NB4 (cell line): ENCODE measurements around the gene BTG1.

DNA sequence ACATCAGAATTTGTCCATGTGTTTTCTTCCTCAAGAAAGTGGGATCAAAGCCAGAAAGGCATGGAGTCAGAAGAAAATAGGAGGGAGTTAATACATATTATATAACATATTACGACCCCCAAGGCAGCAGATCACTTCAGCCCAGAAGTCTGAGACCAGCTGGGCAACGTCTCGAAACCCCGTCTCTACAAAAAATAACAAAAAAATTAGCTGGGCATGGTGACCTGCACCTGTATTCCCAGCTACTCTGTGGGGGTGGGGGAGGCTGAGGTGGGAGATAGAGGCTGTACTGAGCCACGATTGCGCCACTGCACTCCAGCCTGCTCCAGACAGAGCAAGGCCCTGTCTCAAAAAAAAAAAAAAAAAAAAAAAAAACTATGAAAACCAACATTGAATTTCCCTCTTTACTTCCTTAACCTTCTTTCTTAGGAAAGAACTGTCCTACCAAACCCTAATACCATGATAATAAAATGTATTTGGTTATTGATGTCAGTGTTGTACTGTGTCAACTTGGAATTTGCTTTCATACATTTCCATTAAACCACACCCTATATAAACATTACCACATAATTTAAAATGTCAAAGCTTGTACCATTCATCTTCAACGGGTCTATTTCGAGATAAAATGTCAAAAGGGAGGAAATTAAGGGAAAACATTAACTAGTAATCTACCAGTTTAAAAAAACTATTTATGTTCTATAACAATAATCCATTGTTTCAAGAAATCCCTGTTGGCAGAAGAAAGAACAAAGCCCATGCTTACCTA is 17.5 kb downstream of the GALNT4 start:
- RRBS = no CpG with 5 or more reads among the region's 8 CpGs

DNA sequence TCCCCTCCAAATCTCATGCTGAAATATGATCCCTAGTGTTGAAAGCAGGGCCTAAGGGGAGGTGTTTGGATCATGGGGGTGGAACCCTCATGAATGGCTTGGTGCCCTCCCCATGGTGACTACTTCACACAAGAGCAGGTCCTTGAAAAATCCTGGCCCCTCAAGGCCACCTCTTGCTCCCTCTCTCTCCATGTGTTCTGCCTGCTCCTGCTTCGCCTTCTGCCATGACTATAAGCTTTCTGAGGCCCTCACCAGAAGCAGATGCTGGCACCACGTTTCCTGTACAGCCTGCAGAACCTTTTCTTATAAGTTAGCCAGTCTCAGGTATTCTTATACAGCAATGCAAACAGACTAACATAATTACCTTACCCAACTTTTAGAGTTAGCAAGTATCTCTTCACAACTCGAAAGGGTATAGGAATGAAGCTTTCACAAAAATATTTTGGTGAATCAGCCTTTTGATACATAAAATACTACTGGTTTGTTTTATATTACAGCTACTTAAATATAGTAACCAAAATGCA is 67.9 kb downstream of the ATP2B1 start:
- RRBS = no CpG with 5 or more reads among the region's 3 CpGs

DNA sequence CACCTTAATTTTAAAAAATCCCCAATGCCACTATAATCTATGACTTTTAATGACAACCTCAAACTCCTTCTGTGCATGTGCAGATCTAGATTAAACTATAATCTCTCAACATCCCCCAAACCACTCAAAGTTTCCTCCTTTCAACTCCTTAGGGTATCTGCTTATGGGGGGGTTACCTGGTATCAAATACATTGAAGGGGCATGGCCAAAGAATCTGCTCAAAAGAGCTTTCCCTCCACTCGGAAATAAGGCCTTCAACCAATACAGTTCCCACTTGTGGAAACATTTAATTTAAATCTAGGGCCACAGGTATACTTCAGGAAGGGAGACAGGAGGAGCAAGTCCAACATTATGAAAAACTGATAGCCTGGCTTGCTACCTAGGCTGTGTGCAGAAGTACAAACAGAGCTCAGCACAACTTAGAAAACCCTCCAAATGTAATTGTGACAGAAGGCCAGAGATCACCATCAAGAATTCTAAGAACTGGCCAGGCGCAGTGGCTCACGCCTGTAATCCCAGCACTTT is 14.3 kb downstream of the ATP2B1 start:
- RRBS = no CpG with 5 or more reads among the region's 3 CpGs

DNA sequence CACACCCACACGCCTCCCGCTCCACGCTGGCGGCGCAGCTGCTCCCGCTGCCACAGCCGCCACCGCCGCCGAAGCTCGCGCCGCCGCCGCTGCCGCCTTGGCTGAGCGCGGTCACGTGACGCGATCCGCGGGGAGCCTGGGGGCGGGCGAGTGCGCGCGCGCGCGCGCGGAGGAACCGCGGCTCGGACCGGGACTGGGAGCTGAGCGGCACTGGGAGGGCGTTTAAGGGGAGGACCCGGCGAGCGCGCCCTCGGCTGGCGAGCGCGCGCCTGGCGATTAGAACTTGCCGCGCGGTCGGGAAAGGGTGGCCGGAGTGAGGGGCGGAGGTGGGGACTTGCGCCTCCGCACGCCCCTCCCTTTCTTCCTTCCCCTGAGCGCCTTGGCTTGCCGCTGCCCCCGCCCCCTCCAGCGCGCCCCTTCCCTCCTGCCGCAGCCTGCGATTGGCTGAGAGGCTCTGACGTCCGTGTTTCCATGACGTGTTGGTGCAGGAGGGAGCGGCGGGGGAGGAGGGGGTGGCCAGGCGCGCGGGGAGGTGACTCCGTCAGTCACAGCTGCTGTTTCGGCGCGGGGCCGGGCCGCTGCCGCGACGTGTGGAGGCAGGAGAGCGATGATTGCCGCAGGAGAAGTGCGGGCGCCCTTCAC is 730 bp upstream of the ATP2B1 start:
- RRBS = 1% methylated on average over 24 of the region's 86 CpGs

DNA sequence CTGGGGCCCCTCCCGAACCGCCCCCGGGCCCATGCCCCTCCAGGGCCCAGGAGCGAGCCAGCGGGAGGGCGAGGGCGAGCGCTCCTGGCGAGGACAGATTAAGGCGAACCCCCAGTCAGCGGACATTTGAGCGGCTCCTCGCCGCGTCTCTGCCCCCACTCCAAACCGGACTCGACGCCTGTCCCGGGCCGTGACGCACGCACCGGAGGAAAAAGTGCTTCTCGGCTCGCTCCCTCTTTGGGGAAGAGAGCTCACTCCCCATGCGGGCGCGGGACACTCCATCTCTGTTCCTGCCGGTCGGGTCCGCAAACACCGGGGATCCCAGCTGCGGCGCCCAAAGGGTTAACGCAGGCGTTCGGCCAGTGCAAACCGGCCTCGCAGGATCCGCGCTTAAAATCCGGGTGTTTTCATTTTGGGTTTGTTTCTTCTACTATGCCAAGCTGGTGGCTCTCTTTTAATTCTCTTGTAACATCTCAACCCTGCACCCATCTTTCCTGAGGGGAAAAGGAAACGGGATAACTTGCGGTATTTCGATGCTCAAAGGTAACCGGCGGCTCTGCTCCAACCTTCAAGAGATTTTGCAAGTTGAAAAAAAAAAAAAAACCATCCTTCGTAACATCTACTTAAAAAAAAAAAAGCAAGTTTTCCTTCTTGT is 1.4 kb upstream of the ATP2B1 start:
- RRBS = 1% methylated on average over 17 of the region's 48 CpGs

DNA sequence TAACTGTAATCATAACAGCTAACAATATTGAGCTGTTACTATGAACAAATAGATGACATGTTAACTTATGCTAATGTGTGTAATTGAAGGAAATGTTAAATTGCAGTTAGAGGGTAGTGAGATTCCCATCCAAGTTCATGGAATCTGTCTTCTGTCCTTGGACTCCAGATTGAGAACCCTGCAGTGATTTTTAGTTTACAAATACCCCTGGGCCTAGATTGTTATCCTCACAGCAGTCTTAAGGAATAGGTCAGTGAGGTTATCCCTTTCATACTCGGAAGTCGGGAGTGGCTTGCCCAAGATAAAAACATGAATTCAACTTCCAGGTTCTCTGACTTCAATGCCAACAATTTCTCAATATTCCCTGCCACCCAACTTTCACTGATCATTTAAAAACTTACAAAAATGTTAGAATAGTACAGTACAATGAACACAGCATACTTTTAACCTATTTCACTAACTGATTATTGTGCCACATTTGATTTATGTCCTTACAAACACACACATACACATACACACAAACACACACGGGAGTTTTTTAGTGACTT is 48.4 kb upstream of the ATP2B1 start:
- RRBS = no CpG with 5 or more reads among the region's 3 CpGs

- RRBS = no CpG with 5 or more reads among the region's 4 CpGs
These were observed 172.1 kb upstream of the ATP2B1 start for GRCh38 chr12:89880760-89881039.

GRCh38 chr12:91225183-91225765 is 42.7 kb upstream of the DCN start:
- RRBS = no CpG with 5 or more reads among the region's 3 CpGs

DNA sequence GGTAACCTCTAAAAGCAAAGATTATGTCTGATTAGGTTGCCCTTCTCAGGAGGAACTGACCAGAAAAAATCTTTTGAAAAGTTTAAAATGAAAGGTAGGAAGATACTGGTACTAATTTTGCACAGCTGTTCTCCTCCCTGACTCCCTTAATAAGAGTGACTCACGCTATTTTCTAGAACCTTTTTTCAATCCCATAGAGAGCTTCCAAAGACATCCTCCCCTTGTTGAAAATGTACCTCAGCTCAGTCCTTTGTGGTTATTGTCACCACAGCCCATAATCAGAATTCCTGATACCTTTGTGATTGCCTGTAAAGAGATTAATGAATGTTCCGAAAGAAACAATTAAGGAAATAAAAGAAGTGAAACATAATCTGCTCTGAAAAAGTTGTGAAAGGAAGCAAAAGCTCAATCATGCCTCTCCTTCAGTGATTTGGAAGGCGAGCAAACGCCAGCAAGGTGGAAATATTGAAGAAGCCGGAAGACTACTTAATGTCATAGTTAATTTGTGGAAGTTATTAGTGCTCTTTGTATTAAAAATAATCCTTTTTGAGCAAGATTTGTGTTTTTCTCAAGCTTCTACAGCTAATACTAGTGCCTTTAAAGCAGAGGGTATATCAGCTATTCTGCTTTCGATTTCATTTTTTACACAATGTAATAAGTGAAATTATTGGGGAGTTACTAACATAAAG is 392.1 kb upstream of the DCN start:
- RRBS = no CpG with 5 or more reads among the region's 6 CpGs

DNA sequence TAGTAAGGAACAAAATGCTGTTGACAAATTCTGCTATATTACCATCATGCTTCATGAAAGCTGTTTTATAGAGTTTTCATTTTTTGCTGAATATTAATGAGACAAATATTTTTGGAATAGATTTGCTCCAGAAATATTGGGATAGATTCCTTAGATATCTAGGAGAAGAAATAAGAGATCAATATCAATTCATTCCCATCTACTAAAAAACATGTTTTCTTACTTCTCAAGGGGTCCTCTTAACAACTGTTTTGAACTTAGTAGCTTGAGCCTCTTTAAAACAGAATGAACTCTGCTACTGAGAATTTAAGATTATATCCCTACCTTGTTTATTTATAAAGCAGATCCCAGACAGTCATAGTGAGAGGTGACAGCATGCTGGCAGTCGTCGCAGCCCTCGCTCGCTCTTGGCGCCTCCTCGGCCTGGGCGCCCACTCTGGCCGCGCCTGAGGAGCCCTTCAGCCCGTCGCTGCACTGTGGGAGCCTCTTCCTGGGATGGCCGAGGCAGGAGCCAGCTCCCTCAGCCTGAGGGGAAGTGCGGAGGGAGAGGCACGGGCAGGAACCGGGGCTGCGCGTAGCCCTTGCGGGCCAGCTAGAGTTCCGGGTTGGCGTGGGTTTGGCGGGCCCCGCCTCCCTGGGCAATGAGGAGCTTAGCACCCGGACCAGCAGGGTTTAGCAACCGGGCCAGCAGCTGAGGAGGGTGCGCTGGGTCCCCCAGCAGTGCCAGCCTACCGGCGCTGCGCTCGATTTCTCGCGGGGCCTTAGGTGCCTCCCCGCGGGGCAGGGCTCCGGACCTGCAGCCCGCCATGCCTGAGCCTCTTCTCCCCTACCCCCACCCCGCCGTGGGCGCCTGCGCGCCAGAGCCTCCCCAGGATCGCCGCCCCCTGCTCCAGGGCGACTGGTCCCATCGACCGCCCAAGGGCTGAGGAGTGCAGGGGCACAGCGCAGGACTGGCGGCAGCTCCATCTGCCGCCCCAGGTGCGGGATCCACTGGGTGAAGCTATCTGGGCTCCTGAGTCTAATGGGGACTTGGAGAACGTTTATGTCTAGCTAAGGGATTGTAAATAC is 451.1 kb upstream of the DCN start:
- RRBS = 84% methylated on average over 4 of the region's 50 CpGs

- RRBS = no CpG with 5 or more reads among the region's 1 CpG
These were observed 367.6 kb downstream of the BTG1 start for GRCh38 chr12:91778080-91778463.

DNA sequence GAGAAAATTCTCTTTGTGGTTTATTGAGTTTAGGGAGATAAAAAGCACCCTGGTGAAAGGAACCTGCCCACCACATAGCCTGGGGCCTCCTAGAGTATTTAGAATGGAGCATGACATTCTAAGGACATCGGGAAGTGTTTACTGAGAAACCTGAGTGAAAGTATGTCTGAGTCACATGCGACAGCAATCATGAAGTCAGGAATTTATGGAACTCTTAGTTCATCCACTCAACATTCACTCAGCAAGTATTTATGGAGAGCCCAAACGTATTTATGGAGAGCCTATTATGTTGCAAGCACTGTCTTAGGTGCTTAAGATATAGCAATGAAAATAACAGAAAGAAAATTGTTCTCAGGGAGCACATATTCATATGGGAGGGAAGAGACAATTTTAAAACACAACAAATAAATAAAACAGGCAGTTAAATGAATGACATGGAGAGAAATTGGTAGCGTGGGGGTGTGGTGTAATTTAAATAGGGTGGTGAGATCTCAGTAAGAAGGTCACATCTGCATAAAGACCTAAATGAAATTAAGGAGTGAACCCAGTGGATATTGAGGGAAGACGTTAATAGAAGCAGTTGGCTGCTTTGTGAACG is 65.0 kb downstream of the BTG1 start:
- RRBS = no CpG with 5 or more reads among the region's 6 CpGs

DNA sequence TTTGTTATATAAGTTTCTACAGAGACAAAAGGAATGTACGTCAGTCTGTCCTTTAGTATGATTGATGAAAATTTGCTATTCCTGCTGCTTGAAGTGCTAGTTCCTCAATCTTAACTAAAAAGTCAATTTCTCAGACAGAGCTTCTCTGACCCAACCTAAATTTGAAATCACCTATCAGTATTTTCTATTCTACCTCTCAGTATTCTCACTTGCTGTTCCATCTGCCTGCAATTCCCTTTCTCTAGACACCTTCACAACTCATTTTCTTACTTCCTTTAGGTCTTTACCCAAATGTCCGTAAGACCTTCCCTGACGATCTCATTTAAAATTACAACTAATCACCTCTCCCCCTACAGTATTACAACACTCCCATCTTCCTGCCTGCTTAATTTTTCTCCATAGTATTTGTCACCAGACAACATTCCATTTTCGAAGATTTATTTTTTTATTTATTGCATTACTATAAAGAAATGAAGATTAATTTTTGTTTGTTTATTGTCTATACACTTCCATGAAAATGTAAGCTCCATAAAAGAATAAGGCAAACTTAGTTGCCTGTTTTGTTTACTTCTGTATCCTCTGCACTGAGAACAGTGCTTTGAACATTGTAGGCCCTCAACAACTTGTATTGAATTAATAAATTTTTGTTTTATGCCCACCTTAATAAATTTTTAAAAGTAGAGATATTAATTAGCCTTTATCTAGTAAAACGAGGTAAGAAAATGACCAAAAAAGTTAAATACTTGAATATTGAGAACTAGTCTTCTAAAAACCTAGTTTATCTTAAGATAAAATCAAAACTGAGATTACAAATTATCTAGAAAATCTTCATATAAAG is 28.9 kb downstream of the BTG1 start:
- RRBS = no CpG with 5 or more reads among the region's 5 CpGs

DNA sequence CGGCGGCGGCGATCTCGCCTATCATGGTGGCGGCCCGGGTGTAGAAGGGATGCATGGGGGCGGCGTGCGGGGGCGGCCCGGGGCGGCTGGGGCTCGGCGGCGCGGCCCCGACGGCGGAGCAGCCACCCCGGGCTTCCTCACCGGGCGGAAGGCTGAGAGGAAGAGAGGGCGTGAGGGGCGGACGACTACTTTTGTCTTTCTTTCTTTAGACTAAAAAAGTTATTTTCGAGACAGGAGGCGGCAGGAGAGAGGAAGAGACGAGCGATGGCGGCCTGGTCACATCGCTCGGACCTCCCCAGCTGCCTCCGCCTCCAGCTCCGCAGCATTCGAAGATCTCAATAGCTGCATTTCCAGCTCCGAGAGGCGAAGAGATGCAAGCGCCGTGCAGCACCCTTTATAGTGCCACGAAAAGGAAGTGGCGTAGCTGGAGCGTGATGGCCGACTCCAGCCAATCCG is at the start of gene BTG1:
BTG1 (minus strand) TSS at position 366 of the 456 bp plus-strand sequence.
- RRBS = 1% methylated on average over 15 of the region's 45 CpGs

DNA sequence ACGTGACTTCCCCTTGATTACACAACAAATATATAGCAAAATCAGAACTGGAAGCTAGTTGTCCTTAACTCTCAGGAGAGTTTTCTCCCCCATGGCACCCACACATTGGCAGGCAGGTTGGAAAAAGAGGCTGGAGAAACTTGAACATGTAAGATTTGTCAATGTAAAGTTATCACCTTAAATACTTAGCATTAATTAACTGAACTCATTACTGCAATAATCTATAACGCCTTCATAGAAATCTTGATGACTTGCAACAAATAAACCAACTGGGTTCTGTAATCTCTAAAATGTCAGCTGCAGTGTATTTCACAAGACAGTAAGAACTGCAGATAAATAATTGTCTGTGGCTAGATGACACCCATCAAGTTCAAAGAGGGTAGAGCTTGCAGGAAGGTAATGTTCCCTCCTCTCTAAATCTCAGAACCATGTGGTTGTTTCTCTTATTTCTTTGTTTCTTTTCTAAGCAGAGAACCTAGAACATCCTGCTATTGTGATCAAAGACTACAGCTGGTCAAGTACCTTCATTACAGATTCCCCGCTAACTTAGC is 252.8 kb upstream of the BTG1 start:
- RRBS = no CpG with 5 or more reads among the region's 3 CpGs

DNA sequence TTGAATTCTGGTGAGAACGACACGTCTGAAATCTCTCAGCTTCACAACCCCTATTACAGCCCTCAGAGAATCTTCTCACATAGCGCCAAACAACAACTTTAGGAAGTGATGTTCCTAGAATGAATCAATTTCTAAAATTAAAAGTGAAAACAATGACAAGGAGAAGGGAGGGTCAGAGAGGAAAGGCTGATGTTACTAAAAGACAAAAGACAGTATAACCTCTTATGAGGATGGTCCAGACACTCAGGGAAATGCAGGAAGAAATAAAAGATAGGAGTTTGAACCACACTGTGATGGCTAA is 270.8 kb upstream of the BTG1 start:
- RRBS = no CpG with 5 or more reads among the region's 3 CpGs

DNA sequence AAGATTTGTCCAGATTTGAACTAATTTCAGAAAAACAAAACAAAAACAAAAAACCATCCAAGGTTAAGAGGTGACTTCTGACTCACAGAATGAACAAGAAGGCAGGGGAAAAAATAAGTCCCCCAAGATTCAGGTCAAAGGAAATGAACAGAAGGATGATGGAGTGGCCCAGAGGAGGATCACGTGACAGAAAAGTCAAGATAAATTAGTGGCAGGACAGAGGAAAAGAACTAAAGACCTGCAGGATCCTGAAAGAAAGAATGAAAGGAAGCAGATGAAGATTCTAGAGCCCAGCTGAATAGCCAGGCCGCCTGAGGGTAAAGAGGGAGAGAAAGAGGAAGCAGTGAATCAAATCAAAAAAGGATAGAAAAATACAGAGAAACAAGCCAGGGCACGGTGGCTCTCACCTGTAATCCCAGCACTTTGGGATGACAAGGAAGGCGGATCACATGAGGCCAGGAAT is 217.3 kb upstream of the PLEKHG7 start:
- RRBS = no CpG with 5 or more reads among the region's 4 CpGs

- RRBS = no CpG with 5 or more reads among the region's 13 CpGs
These were observed 199.2 kb upstream of the PLEKHG7 start for GRCh38 chr12:92503344-92504301.